SK-N-DZ (cell line): ENCODE data around the gene DUT.

DNA sequence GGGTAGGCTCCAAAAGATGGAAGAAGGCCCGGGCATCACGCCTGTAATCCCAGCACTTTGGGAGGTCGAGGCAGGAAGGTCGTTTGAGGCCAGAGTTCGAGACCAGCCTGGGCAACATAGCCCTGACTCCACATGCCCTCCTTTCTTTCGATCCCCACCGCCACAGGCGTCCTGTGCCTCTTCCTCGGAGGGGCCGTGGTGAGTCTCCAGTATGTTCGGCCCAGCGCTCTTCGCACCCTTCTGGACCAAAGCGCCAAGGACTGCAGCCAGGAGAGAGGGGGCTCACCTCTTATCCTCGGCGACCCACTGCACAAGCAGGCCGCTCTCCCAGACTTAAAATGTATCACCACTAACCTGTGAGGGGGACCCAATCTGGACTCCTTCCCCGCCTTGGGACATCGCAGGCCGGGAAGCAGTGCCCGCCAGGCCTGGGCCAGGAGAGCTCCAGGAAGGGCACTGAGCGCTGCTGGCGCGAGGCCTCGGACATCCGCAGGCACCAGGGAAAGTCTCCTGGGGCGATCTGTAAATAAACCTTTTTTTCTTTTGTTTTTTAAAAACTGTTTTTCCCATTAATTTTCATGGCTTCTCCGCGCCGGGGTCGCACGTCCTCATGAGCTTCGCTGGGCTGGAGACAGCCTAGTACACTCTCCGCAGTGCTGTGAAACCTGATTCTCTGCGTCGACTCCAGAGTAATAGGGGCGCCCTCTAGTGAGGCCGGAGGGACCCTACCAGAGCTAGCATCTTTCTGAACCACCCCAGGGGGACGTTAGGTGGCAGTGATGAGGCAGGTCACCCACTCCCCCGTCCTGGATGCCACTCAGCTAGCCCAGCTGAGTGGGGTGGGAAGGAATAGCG, 3.7 kb downstream of the DUOXA2 start:
RAMPAGE:
- cytosol, long total RNA: no peak
- nucleus, long total RNA: no peak

DNA sequence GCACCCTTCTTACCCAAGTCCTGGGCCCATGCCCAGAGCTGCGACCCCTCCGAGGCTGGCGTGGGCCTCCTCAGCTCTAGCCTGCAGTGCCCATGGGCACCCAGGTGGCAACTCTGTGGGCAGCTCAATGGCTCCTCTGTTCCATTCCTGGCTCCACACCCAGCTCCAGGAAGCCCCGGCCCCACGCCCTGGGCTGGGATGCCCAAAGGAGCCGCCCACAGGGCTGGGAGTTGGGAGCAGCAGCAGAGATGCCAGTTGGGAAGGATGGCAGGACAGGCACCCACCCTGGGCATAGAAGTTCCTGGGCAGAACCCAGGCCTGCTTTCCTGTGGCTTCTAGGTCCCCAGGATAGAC, 6.7 kb downstream of the SHF start:
RAMPAGE:
- cytosol, long total RNA: no peak
- nucleus, long total RNA: no peak

DNA sequence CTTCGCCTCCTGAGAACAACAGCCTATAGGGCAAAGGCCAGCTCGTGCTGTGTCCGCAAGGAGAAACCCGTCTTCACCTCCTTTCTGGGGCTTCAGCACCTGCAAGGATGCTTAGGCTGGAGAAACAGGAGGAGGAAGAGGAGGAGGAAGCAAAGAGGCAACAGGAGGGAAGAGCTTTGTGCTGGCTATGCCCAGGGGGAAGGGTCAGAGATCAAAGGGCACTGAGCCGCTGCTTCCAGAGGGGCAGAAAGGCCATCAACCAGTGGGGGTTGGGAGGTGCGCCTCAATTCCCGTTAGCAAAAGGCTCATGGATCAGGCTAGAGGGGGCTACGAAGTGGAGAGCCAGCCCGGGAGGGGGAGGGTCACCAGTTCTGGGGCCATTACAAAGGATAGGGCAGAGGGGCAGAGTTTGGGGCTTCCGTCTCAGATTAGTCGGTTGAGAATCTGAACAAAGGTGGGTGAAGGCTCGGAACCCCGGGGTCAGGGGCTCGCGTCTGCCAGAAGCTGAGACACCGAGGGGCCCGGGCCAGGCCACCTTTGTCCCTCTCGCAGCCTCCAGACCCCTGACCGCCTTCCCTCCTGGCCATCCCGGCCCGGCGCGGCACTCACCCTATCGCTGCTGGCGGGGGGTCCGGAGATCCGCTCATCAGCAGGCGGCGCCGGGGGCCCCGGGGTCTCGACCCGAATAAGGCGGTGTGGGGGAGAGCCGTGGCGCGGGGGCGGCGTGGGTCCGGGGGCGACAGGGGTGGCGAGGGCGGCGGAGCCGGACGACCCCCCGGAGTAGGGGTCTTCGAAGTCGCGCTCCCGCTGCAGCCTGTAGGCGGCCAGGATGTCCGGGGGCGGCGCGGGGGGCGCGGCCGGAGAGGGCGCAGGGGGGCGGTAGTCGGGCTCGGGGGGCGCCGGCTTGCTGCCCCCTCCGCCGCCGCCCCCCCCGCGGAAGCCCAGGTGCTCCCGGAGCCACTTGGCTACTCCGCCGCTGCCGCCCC, 628 bp downstream of the SHF start:
RAMPAGE:
- cytosol, long total RNA: no peak
- nucleus, long total RNA: no peak

DNA sequence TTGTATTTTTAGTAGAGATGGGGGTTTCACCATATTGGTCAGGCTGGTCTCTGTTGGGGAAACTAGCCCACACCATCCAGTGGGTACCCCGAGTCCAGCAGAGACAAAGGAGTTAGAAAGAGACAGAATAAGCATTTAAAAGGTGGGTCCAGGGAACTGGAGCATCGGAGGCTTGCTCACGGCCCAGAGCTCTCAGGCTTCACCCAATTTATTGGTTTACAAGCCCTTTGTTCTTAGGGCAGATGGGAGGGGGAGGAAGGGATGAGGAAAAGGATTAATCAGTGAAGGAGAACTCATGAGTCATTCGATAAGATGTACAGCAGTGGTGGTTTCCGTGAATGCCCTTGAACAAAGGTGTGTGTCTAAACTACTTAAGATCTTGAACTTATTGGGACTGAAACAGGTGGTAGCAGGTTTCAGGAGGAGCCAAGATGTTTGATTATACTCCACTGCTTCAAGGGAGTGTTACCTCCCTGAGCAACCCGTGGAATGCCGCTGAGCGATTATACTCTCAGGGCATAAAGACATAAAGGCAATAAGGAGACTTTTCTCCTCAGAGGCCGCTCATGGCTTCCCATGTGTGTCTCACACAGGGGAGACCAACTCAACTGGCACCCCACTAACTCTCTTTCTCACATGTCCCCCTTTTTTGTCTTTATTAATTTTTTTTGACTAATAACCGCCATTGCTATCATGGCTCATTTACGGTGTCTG, 17.4 kb upstream of the SLC28A2 start:
RAMPAGE:
- cytosol, long total RNA: no peak
- nucleus, long total RNA: no peak

RAMPAGE:
- cytosol, long total RNA: no peak
- nucleus, long total RNA: no peak
Observed at GRCh38 chr15:45253254-45253810, 1.3 kb downstream of the SLC28A2 start.

DNA sequence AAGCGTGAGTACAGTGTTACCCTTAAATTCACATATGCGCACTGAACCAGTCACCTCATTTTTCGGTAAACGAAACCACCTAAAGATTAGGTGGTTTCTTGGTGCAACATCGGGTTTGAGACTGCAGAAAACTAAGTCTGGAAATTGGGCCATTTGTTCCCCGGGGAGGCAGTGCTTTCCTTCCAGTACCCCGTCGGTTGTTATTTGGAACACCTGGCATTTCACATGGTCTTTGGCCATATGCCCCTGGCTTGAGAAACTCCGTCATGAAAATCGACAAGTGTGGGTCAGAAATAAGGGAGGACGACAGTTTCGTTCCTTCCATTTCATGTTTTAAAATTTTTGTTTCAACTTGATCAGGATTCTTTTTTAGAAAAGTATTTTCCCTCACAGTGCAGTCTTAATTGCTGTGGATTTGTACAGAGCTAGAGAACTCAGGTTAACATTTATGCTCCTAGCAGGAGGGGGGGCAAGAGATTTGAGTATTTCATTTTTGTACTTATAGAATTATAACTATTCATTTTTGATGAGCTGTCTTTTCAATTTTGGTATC, 619 bp upstream of the GATM start:
RAMPAGE:
- cytosol, long total RNA: no peak
- nucleus, long total RNA: no peak

DNA sequence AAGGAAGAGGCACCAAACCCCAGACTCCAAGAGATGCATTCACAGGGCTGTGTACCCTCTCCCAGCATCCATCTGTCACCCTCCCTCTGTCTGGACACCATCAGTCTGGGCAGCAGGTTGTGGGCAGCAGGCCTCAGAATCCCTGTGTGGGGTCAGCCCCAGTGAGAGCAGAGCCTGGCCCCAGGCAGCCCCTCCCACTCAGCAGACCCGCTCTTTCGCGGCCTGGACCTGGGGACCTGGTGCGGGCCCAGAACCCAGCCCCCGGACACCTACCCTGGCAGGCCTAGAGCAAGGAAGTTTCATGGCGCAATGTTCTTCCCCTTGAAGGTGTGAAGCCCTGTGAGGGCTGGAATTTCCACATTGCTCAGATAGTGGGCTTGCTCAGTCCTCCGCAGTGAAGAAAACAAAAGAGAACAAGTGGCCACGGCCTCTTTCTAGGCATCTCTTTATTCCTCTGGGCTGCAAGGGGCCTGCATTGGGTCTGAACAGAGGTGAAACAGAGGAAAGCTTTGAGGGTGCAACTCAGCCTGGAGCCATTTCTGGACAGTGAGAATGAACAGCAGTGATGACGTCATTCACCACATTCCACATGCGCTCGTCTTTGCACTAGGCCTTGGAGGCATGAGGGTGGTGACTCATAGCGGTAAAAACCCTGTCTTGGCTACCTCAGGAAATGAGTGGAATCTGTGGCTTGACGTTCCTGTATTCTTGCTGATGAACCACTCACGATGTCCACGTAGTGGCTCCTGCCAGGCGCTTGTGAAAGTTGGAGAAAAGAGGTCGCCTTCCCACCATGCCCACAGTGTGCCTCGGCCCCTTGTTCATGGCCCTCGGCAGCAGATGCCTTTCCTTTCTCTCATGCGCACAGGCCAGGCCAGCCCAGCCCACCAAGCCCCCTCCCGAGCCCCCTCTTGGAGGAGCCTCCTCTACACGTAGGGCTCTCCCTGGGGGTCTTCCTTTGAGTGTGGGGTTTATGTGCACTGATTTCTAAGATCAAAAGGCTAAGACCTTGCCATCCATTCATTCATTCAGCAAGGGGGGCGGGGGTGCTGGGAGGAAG, 26.1 kb downstream of the C15orf48 start:
RAMPAGE:
- cytosol, long total RNA: no peak
- nucleus, long total RNA: no peak

GRCh38 chr15:45586481-45586792, 742 bp upstream of the BLOC1S6 start:
RAMPAGE:
- cytosol, long total RNA: no peak
- nucleus, long total RNA: no peak

GRCh38 chr15:45644713-45645191, 9.9 kb downstream of the SQOR start:
RAMPAGE:
- cytosol, long total RNA: no peak
- nucleus, long total RNA: no peak

GRCh38 chr15:45919650-45920038, 284.8 kb downstream of the SQOR start:
RAMPAGE:
- cytosol, long total RNA: no peak
- nucleus, long total RNA: no peak

RAMPAGE:
- cytosol, long total RNA: no peak
- nucleus, long total RNA: no peak
Observed at GRCh38 chr15:47184964-47185396, 532.3 kb upstream of the SEMA6D start.

RAMPAGE:
- cytosol, long total RNA: no peak
- nucleus, long total RNA: no peak
Observed at GRCh38 chr15:48330721-48331247, 445 bp upstream of the DUT start.

GRCh38 chr15:48331248-48331624, at the start of gene DUT:
TSS of gene DUT (plus strand) at chr15:48331429.
RAMPAGE:
- cytosol, long total RNA: no peak
- nucleus, long total RNA: no peak

GRCh38 chr15:48400006-48400235, 68.7 kb downstream of the DUT start:
RAMPAGE:
- cytosol, long total RNA: no peak
- nucleus, long total RNA: no peak

DNA sequence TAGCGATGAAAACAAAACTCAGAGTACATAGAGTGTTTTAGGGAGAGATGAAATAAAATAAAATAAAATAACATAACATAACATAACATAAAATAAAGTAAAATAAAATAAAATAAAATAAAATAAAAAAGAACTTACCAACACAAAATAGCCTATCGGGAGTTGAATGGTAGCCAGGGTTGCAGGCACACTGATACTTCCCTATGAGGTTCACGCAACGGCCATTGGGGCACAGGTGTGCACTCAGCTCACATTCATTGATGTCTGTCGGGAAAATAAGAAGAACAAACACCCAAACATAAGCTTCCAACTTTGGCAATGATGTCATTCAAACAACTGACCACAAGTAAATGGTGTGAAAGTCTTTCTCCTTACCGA, 155.7 kb downstream of the DUT start:
RAMPAGE:
- cytosol, long total RNA: no peak
- nucleus, long total RNA: no peak

RAMPAGE:
- cytosol, long total RNA: no peak
- nucleus, long total RNA: no peak
Observed at GRCh38 chr15:48487890-48488768, 156.9 kb downstream of the DUT start.

DNA sequence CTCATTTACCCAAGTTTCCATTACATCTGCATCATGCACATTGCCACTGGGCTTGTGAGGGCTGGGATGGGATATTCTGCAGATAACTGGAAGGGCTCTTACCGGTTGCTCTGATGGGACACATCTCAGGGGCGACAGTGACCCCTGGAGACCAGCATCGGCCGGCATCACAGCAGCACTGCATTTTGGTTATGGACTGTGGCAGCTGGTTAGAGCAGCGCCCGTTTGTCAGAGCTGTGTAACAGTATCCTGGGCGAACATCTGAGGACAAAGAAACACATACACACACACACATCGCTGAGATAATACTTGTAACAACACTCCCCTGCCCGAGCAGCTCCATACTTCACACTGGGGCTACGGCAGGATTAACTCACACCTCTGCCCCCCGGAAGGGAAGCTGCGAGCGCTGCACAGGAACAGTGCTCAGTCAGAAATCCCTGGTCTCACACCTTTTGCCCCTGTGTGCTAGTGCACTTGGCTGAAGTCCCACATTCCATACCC, 124.9 kb downstream of the FBN1 start:
RAMPAGE:
- cytosol, long total RNA: no peak
- nucleus, long total RNA: no peak

RAMPAGE:
- cytosol, long total RNA: no peak
- nucleus, long total RNA: no peak
Observed at GRCh38 chr15:48559271-48559578, 86.3 kb downstream of the FBN1 start.

RAMPAGE:
- cytosol, long total RNA: no peak
- nucleus, long total RNA: no peak
Observed at GRCh38 chr15:49423791-49424634, 971 bp downstream of the FGF7 start.

DNA sequence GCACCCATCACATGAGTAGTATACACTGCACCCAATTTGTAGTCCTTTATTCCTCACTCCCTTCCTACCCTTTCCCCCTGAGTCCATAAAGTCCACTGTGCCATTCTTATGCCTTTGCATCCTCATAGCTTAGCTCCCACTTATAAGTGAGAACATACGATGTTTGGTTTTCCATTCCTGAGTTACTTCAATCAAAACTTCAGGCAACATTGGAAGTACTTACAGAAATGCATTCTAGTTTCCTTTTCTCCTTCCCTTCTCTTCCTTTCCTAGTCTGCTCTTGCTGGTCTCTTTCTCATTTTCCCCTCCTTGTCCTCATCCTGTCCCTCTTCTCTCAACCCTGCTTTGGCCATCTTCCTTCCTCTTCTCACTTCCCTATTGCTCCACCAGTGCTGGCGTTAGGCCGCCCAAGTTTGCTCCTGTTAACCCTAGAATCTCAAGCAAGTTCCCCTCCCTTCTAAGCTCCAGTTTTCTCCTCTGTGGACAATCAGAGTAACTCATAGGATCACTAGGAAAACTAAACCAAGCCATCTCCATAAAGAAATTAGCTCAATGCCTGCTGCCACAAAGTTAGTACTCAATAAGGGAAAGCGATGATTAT, 4.7 kb downstream of the ATP8B4 start:
RAMPAGE:
- cytosol, long total RNA: no peak
- nucleus, long total RNA: no peak